Smooth muscle cell (in vitro differentiated cells): ENCODE measurements around the genes BLOC1S5 and GCNT2.

- RAMPAGE, long total RNA: no peak
Observed at GRCh38 chr6:7050498-7051201, 57.1 kb upstream of the RREB1 start.

- RAMPAGE, long total RNA: no peak
Observed at GRCh38 chr6:7261844-7262563, 51.0 kb downstream of the SSR1 start.

DNA sequence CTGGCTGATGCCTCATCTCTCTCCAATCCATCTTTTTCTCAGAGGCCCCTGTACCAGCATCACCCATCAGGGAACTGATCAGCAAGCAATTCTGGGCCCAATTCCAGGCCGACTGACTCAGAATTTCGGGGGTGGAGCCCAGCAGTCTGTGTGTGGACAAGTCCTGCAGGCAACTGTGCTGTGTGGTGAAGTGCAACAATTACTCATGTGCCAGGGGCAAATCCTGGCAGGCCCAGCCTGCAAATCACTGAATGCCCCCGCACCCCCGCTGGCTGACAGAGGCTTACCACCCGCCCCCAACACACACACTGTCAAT is 45.6 kb downstream of the SSR1 start:
- RAMPAGE, long total RNA: no peak

DNA sequence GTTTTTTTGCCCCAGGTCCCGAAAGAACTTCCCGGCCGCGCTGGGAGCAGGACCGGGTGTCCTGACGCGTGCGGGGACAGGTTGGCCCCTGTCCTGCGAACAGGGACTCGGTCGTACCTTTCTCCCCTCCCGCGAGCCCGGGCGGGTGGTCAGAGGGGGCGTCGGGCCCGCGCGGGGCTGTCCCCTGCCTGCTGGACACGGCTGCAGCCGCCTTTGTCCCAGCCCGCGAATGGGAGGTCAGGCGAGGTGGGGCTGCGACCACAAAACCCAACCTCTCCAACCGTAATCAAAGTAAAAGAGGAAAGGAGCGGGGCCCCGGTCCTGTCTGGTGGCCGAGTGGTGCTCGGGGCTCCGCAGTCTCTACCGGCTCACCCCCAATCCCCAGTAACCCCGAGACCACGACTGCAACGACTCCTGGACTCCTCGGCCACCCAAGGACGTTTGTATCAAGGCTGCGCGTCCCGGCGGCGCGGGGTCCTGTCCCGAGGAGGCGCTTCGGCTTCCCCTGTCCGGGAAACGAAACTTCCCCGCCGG is 783 bp downstream of the DSP start:
- RAMPAGE, long total RNA: no peak

DNA sequence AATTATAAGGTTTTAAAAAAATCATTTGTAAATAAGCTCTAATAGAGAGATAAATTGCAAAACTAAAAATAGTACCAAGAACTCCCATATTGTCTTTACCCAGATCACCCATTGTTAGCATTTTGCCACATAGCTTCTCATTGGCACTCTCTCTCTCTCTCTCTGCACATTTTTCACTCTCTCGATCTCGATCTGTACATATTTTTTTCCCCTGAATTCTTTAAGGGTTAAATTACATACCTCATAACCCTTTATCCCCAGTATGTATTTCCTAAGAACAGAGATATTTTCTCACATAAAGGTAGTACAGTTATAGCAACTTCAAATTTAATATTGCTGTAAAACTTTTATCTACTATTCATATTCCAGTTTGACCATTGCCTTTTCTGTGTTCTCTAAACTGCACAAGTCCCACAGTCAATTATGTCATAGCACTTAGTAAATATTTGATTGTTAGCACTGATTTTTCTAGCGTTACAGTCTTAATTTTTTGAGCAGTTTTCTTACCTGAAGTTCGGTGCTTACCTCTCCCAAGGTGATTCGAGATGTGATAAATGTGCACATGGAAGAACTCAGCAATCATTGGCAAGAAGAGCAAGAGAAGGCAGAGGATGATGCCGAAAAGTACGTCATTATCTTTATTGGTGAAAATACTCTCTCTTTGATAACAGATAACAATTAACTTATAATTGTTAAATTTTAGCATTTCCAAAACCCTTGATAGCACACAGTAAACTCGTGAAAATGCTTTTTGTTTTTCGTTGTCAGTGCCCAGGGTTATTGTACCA is 15.1 kb downstream of the SNRNP48 start:
- RAMPAGE, long total RNA: no peak

DNA sequence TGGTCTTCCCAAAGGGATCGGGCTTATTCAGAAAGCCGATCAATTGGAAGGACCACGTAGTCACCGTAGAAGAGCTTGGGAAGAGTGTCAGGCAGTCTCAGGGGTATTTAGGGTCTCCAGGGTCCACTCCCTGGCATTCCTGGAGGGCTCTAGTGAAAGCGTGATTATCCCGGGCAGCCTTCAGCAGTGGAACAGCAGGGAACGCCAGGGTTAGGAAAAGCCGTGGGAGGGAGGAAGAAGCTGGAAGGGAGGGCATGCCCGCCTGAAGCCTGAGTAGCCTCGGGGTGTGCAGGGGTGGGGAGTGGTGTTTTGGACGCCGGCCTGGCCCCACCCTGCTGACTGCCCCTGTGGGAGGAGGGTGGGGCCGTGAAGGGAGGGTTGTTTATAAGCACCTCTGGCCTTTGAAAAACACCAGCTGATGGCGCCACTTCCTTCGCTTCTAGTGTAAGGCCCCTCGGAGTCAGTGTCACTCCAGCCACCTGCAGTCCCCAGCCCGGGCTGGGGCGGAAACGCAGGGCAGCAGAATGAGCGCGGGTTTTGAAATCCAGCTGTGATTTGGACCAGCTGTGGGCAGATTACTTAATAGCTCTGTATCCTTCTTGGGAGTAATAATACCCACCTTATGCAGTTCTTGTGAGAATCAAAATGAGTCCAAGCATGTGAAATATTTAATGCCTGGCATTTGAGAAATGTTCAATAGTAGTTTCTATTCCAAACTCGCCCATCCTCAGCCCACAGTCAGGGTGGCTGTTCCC is 52.8 kb upstream of the BMP6 start:
- RAMPAGE, long total RNA: no peak

DNA sequence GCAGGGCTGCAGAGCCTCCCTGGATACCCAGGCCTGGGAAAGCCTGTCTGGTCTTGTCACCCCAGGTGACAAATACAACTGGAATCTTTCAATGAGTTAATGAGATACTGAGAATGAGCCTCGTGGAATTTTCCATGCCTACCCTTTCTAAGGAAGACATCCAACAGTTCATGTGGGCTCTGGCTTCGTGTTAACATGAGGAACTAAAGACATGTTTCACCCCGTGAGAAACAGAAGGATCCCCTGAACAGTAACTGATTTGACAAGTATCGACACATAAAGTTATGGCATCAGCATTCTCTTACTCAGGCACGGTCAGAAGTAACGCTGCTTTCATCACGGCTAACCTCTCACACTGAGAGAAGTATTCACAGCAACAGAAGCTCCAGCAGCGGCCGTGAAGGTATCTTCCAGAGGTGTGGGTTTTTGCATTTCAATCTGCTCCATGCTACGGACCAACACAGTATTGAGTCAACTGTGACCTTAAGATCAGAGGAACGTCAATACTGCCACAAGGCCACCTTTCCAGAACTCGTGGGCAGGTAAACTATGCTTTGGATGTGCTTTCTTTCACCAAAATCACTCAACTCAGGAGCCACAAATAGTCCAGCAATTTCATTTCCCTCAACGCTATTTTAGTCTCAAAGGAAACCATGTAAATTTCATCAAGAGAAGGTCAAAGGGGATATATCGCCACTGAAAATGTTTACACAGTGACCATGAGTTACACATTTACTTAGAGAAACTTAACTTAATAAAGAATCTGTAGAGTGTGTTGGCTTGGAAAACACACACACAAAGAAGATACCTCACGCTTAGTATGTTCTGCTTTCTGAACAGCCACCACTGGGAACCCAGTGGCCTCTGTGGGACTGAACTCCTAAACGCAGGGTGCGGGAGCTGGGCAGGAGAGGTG is 28.1 kb downstream of the TXNDC5 start:
- RAMPAGE, long total RNA: no peak

DNA sequence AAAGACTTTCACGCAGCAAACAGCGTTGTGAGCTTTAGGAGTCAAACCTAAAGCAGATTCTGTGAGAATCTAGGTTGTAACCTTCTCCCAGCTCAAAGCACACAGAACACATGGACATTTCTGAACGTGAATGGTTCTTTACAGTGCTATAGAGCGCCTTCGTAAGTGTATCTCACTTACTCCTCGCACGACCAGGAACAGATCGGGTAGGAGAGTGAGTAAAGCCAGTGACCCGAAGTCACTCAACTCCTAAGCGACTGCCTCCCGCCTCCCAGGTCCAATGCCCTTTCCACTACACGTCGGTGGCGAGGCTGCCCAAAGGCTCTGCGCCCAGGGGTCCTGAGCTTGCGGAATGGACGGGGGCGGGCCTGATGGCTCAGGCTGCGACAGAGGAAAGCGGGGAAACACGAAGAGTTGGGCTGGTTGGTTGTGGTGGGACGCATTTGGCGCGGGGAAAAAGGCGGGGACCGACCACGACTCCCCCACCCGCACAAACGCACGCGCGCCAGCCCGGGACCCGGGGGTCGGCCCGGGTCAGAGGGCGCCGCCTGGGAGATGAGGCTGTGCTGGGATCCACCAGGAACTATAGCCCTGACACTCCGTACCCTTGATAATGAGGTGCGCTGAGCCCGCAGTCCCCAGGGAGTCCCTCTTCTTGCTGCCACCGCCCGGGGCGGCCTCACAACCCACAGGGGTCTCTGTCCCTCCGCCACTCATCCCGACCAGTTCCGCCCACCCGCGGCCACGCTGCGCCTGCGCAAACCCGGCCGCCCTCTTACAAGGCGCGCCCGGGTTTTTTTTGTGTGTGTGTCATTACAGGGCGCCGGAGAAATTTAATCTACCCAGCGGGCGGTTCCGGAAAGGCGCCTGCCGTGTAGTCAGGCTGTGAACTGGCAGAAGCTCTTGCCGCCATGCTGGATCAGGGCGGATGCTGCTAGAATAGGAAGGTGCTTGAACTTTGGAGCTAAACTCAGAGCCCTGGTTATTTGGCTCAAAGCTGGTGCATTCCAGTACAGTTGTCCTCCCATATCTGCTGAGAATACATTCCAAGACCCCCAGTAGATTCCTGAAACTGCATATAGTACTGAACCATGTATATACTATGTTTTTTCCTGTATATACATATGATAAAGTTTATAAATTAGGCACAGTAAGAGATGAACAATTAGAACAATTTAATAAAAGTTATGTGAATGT is at the start of gene BLOC1S5:
Gene BLOC1S5 (minus strand): TSS at position 730 of the 1,197 bp plus-strand sequence.
- RAMPAGE, long total RNA: start-site peak on the minus strand centred at position 723 of the sequence, 70 bp wide, 712 and 389 reads in 2 replicates

GRCh38 chr6:9101270-9101649 is 665.9 kb upstream of the SLC35B3 start:
- RAMPAGE, long total RNA: no peak

- RAMPAGE, long total RNA: no peak
Observed at GRCh38 chr6:9385474-9385673, 950.0 kb upstream of the SLC35B3 start.

GRCh38 chr6:9398712-9399478 is 963.5 kb upstream of the SLC35B3 start:
- RAMPAGE, long total RNA: no peak

- RAMPAGE, long total RNA: no peak
Observed at GRCh38 chr6:9456166-9456976, 958.5 kb downstream of the TFAP2A start.

GRCh38 chr6:9481881-9482435 is 932.9 kb downstream of the TFAP2A start:
- RAMPAGE, long total RNA: no peak

DNA sequence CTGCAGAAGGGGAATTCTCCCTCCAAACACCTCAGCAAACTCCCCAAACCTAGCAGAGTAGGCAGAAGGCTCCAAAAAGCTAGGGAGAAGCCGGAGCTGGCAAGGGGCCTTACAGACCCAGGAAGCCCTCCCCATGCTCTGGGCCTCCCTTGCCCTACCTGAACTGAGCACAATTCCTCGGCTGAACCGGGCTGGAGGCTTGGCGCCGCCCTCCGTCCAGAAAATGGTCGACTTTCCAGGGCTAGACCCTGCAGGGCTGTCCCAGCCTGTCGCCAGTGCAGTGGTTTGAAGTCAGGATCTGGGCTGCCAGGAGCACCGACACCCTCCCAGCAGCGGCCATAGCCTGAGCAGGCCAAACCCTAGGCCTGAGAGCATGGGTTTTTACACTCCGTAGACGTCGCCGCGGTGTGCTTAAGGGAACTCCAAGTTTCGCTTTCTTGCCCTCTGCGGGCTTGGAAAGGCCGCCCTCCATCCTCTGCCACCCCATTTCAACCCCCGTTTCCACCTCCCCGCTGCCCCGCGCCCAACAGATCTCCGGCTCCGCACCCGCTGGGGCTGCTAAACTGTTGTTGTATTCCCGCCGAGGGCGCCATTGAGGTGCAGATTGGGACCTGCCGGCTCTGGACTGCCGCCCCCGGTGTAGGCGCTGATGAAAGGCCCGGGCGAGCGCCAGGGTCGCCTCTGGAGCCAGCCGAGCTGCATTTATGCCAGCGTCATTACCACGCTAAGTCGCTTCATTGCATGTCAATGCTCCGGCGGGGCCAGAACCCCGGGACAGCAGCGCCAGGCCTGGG is 2.1 kb upstream of the TFAP2A start:
- RAMPAGE, long total RNA: no peak

DNA sequence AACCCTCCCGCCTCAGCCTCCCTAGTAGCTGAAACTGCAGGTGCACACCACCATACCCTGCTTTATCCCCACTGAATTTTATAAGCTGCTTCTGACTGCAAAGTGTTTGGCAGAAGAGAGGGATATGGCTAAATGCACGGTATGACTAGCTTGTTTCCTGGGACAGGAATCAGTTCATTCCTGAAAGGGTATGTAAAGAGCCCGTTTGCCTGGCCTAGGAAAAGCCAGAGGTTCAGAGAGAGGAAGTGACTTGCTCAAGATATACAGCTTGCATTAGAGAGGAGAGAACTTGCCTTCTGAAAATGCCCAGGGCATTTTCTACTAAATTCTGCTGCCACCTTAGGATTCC is 738 bp upstream of the GCNT2 start:
- RAMPAGE, long total RNA: no peak

- RAMPAGE, long total RNA: start-site peak on the plus strand at chr6:10521336-10521523, 22 and 40 reads in 2 replicates
Observed at GRCh38 chr6:10520946-10521746, at the start of gene GCNT2. Gene GCNT2, plus strand, starts transcription at chr6:10521351.

DNA sequence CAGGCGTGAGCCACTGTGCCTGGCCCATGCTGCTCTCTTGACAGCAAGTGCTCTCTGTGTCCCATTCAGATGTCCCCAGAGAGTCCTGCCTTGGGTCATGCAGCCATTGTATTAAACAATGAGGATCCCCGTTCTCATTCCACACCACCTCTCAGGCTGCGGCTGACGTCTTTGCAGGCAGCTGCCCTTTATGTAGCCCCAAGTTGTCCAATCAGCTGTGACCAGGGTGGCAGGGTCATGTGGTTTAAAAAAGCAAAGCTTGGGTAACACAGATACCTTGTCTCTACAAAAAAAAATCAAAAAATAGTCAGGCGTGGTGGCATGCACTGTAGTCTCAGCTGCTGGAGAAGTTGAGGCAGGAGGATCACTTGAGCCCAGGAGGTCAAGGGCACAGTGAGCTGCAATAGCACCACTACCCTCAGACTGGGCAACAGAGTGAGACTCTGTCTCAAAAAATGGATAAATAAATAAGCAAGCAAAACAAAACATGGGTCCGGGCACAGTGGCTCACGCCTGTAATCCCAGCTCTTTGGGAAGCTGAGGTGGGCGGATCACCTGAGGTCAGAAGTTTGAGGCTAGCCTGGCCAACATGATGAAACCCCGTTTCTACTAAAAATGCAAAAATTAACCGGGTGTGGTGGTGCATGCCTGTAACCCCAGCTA is 13.4 kb downstream of the GCNT2 start:
- RAMPAGE, long total RNA: no peak

DNA sequence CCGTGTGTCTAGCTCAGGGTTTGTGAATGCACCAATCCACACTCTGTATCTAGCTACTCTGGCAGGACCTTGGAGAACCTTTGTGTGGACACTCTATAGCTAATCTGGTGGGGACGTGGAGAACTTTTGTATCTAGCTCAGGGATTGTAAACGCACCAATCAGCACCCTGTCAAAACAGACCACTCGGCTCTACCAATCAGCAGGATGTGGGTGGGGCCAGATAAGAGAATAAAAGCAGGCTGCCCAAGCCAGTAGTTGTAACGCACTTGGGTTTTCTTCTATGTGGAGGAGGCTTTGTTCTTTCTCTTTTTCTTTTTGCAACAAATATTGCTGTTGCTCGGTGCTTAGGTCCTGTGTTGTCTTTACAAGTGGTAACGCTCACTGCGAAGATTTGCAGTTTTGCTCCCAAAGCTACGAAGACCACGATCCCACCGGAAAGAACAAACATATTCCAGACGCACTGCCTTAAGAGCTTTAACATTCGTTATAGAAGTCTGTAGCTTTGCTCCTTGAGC is 1.5 kb upstream of the TMEM14C start:
- RAMPAGE, long total RNA: no peak

- RAMPAGE, long total RNA: no peak
Observed at GRCh38 chr6:10975913-10976114, 68.3 kb downstream of the ELOVL2 start.

DNA sequence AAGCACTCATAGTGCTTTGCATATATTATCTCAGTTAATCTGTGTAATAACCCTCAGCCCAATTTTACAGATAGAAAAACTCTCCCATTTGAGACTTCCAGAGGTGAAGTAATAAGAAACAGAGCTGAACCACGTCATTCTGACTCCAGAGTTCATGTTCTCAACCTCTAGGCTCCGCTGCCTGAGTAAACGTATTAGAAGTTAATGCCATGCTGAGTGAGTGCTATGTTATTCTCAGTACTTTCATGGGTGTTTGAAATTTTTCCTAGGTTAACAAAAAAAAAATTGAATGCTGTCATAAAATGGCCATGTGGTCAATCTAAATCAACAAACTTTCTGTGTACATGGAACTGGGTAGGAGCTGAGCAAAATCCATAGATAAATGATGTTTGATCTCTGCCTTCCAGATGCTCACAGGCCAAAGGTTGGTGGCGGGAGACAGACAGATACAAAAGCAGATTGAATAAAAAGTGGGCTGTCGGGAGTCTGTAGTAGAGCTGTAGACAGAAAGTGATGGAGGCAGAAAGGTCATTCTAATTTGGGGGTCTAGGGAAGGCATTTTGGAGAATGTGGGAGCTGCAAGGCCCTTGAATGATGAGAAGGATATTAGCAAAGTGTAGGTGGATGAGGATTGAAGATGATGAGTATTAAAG is 22.7 kb upstream of the ELOVL2 start:
- RAMPAGE, long total RNA: no peak